LNCaP clone FGC (cell line): ENCODE measurements around a stretch of chr15.

GRCh38 chr15:90955492-90955926 is 825 bp downstream of the RCCD1 start:
- RRBS, 2 experiments = no CpG with 5 or more reads among the region's 16 CpGs

DNA sequence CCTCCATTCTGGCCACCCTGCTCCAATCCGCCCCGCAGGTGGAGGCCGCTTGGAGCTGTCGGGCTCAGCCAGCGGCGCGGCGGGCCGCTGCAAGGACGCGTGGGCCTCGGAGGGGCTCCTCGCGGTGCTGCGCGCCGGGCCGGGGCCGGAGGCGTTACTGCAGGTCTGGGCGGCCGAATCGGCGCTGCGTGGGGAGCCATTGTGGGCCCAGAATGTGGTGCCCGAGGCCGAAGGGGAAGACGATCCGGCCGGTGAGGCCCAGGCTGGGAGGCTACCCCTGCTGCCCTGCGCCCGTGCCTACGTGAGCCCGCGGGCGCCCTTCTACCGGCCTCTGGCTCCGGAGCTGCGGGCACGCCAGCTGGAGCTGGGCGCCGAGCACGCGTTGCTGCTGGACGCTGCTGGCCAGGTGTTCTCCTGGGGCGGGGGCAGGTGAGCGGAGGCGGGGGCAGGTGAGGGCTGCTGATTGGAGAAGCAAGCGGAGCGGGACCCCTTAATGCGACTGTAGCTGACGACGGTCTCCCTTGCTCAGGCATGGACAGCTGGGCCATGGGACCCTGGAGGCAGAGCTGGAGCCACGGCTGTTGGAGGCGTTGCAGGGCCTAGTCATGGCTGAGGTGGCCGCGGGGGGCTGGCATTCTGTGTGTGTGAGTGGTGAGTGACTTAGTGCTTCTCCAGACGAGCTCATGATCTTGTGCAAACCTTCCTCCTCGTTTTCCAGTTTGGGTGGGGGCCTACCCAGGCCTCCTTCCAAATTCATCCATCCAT is 2.6 kb downstream of the RCCD1 start:
- RRBS, 2 experiments = 13 to 55% methylated on average over 12 to 16 of the region's 59 CpGs

DNA sequence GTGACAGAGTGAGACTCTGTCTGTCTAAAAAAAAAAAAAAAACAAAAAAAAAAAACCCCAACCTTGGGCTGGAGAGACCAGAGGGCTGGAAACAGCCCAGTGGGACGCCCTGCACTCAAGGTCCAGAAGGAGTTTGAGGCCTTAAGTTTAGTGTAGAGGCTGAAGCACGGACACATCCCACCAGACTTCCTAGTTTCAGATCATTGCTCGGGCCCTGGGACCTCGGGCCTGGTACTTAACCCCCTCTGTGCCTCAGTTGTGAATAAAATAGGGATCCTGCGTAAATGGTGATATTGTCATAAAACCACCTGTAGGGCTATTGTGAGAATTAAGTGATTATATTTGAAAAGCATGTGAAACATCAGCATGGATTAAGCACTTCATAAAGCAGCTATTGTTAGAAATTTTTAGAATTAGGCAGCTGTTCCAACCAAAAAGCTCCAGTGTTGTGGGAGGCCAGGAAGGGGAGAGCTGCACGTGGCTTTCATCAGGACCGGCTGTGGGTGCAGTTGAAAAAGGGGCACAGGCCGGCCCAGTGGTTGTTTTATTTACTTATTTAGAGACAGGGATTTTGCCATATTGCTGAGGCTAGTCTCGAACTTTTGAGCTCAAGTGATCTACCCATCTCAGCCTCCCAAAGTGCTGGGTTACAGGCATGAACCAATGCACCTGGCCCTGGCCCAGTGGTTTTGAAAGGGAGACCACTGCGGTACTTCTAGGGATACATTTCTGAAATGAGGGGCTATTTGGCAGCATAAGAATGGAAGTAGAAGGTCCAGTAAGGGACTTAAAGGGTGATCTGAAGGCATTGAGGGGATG is 4.4 kb downstream of the RCCD1 start:
- RRBS, 2 experiments = no CpG with 5 or more reads among the region's 10 CpGs

- RRBS, 2 experiments = no CpG with 5 or more reads among the region's 6 CpGs
Measured at GRCh38 chr15:90983781-90984259, 10.5 kb downstream of the PRC1 start.

DNA sequence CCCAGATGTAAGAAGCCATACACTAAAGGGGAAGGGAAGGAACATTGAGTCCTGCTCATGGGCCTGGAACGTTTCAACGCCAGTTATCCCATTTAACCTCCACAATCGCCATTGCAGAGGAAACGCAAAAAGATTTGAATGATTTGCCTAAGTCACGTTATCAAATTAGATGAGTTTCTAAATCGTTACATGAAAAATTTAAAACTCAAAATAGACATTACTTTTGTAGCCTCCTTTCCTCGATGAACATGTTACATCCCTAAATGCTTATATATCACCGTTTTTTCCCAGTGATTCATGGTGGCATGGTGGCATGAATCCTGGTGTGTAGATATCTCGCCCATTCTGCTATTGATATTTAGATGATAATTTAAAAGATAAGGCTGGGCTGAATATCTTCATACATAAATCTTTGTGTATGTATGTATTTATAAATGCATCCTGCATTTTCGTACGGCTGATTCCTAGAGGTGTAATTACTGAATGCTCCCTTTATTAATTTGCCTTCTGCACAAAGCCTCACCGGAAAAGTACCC is 741 bp upstream of the PRC1 start:
- RRBS, 2 experiments = no CpG with 5 or more reads among the region's 12 CpGs

DNA sequence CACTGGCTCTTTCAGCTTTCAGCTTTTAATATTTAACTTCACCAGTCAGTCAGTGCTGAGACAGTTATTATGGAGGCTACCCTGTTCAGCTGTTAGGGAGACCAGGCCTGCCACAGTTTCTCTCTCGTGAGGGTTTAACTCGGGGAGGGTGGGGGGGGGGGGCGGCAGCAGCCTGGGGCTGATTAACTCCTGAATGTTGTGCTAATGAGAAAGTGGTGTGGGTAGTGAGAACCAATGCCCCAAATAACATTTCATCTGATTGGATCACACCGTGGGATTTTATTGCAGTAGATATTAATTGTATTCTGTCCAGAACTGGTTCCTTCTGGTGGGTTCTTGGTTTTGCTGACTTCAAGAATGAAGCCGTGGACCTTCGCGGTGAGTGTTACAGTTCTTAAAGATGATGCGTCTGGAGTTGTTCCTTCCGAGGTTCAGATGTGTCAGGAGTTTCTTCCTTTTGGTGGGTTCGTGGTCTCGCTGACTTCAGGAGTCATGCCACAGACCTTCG is 109.8 kb downstream of the SLCO3A1 start:
- RRBS, 2 experiments = no CpG with 5 or more reads among the region's 12 CpGs

DNA sequence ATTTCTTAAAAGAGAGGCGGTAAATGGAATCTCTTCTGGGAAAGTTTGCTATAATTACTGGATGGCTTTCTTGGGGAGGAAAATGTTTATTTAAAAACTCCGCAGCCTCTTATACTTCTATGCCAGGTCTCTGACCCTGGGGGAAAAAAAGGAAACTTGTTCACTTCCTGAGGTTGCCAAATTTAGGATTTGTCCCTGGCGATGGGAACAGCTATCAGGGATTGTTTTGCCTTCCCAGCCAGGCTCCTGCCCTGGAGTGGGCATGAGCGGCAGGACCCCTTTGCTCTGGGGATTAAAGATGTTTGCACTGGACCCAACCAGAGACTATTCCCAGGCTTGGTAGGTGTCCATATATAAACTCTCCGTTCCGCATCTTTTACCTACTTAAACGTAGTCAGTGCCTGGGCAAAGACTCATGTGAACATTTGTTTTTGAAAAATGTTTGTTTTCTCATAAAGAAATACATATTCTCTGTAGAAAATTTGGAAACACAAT is 175.6 kb downstream of the SLCO3A1 start:
- RRBS, 2 experiments = no CpG with 5 or more reads among the region's 7 CpGs

DNA sequence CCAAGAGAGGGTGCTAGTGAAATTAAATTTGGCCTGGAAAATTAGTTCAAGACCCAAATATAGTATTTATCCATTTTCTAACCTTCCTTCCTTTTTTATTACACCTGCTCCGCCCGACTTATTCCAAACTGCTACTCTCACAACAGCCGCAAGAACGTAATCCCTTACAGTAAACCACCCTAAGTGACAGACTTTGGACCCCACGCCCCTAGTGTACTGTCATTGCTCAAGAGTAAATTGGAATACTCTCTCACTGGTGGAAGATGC is 226.4 kb upstream of the ST8SIA2 start:
- RRBS, 2 experiments = no CpG with 5 or more reads among the region's 5 CpGs

- RRBS, 2 experiments = no CpG with 5 or more reads among the region's 2 CpGs
Measured at GRCh38 chr15:92170119-92170408, 223.6 kb upstream of the ST8SIA2 start.

- RRBS, 2 experiments = no CpG with 5 or more reads among the region's 4 CpGs
Measured at GRCh38 chr15:92510246-92510753, 116.6 kb downstream of the ST8SIA2 start.

- RRBS, 2 experiments = no CpG with 5 or more reads among the region's 8 CpGs
Measured at GRCh38 chr15:92645270-92646224, 10.0 kb downstream of the FAM174B start.

DNA sequence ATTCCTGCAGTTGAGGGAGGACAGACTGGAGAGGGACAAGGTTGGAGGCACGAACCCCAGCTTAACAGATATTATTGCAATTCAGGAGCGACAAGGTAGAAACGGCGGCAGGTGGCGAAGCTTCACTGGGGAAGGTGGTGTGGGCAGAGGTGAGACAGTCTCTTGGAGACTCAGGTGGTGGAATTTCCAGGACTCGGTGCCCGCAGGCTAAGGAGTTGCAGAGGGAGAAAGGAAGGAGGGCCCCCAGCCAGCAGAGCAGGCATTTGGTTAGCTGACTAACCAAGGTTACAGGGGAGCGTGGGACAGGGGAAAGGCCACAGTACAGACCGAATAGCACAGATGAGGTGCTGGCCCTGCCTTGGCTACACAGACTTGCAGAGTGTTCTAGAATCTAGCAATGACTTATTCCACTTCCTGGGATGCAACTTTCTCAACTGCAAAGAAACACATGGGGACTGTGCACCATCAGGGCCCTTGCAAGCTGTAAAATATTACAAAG is 2.9 kb downstream of the FAM174B start:
- RRBS, 2 experiments = no CpG with 5 or more reads among the region's 9 CpGs

DNA sequence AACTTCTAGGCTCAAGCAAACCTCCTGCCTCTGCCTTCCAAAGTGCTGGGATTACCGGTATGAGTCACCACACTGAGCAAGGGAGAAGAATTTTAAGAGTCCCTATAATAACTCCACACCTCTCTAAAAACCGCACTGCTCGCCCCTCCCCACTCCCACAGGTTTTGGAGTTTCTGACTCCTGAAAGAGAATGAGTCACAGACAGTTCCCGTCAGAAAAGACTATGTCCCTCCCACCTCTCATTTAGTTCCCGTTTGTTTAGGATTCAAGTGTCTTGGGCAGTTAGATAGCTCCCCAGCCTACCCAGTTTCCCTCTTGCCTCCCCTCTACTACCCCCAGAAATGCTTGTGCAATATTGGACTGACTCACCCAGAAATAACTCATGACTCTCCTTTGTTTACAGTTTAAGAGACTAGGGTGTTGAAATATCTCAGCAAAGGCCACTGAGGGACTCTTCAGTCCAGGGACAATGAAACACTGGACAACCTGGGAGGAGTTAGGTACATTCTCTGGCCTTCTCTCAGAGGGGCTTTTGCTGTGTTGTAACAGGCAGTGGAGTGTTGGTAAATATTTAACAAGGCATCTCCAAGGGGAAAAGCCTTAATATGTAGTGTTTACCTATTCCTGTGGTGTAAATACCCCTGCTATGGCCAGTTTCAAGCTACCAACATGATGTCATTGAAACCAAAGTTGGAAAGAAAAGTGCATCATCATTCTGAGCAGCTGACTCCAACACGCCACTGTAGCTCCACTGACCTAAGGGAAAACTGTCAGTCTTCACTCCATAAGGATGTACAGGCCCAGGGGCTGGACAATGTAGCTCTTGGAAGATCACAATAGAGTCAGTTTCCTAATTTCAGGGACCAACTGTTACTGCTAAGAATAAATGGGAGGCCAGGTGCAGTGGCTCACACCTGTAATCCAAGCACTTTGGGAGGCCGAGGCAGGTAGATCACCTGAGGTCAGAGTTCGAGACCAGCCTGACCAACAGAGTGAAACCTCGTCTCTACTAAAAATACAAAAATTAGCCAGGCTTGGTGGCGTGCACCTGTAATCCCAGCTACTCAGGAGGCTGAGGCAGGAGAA is 96.0 kb upstream of the CHD2 start:
- RRBS, 2 experiments = no CpG with 5 or more reads among the region's 10 CpGs

DNA sequence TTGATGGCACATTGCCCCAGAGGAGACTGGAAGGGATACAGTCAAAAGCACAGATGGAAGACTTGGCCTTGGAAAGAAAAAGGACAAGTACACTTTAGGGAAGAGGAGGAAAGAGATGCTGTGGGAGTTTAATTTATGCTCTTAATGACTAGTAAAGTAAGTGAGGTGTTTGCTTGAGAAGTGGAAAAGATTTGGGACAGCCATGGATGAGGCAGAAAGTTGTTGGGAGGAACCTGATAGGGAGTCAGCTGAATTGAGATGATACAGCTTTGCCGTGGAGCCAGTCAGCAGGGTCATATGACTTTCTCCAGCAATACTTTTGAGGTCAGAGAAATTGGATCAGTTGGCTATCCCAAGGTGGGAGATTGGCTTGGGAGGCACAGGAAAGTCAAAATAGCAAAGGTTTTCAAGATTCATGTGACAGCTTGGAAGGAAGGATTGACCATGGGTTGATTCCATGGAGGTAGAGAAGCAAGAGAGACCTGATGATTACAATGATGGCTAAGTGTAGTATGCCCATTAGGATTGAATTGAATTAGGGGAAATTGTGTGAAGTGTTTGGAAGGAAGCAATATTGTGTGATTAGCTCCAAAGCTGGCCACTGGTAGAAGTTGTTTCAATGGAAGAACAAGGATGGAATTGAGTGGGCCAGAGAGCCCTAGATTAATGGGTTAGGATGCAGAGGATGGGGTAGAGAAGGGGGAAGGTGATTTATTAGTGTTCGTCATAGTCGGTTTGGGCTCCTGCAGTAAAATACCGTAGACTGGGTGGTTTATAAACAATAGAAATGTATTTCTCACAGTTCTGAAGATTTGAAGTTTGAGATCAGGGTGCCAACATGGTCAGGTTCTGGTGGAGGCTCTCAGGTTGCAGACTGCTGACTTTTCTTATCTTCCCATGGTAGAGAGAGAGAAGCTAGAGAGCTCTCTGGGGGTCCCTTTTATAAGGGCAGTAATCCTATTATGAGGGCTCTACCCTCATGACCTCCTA is 82.3 kb downstream of the CHD2 start:
- RRBS, 2 experiments = no CpG with 5 or more reads among the region's 4 CpGs

DNA sequence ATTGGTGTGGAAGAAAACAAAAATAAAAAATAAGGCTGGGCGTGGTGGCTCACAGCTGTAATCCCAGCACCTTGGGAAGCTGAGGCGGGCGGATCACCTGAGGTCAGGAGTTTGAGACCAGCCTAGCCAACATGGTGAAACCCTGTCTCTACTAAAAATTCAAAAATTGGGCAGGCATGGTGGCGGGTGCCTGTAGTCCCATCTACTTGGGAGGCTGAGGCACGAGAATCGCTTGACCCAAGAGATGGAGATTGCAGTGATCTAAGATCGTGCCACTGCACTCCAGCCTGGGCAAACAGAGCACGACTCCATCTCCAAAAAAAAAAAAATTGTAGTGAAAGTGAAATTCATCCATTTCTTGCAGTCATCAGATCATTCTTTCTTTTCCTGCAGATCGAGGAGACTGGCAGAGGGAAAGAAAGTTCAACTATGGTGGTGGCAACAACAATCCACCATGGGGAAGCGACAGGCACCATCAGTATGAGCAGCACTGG is 69.3 kb downstream of the RGMA start:
- RRBS, 2 experiments = no CpG with 5 or more reads among the region's 10 CpGs

DNA sequence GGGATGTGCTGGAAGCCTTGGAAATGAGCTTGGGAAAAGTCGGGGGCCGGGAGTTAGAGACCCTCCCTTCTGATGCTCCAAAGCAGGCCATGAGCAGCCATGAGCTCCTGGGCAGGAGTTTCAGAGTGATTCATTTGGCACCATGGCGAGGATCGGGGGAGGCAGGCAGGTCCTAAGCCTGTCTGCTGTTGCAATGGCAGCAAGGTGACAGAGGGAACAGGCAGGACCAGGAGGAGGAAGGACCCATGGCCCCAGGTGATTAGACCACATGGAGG is 21.4 kb downstream of the RGMA start:
- RRBS, 2 experiments = no CpG with 5 or more reads among the region's 4 CpGs

DNA sequence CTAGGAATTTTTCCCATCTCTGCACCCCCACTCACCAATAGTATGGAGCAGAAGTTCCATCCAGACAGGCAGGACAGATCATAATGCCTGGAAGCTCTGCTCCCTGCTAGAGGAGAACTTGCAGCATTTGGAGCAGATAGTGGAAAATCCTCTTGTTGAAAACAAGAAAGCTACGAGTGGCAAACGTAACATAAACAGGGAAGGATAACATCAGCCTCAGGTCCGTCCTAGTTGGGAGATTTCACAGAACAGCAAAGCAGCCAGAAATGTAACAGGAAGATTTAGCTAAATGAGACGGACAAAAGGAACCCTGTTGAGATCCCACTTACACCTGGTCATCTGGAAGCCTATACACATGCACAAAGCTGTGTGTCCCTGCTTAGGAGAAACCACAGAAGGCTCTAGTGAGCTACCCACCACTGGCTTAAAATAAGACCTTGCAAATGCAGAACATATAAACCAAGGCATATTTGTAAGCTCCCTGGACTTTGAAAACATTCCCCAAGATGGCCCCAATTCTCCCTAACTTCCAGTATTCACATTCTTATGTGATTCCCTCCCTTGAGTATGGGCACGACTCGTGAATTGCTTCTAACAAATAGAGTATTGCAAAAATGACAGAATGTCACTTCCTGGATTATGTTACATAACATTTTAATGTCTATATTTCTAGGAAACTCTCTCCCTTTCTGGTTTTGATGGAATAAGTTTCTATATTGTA is 132.0 kb upstream of the MCTP2 start:
- RRBS, 2 experiments = no CpG with 5 or more reads among the region's 6 CpGs

DNA sequence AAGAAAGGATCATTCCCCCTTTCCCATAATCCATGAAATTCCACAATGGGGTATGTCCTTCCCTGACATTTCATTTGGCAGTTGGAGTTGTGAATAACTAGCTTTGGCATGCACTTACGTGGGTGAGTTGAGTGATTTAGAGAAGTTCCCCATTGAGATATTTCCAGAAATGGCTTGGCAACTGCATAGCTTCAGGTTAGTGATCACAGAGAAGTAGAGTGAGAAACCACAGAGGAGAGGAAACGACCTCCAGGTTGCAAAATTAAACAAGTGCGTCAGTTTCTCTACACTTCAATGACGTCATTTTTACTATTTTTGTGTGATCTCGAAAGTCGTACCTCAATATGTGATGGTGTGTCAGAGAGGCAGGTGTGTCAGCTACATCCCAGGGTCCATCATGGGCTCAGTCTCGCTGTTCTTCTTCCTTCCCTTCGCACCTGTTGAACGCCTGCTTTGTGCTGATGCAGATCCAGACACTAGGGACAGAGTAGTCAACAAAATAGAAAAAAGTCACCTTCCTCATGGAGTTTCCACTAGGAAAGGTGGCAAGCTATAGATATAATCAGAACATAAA is 75.4 kb downstream of the MCTP2 start:
- RRBS, 2 experiments = no CpG with 5 or more reads among the region's 9 CpGs

DNA sequence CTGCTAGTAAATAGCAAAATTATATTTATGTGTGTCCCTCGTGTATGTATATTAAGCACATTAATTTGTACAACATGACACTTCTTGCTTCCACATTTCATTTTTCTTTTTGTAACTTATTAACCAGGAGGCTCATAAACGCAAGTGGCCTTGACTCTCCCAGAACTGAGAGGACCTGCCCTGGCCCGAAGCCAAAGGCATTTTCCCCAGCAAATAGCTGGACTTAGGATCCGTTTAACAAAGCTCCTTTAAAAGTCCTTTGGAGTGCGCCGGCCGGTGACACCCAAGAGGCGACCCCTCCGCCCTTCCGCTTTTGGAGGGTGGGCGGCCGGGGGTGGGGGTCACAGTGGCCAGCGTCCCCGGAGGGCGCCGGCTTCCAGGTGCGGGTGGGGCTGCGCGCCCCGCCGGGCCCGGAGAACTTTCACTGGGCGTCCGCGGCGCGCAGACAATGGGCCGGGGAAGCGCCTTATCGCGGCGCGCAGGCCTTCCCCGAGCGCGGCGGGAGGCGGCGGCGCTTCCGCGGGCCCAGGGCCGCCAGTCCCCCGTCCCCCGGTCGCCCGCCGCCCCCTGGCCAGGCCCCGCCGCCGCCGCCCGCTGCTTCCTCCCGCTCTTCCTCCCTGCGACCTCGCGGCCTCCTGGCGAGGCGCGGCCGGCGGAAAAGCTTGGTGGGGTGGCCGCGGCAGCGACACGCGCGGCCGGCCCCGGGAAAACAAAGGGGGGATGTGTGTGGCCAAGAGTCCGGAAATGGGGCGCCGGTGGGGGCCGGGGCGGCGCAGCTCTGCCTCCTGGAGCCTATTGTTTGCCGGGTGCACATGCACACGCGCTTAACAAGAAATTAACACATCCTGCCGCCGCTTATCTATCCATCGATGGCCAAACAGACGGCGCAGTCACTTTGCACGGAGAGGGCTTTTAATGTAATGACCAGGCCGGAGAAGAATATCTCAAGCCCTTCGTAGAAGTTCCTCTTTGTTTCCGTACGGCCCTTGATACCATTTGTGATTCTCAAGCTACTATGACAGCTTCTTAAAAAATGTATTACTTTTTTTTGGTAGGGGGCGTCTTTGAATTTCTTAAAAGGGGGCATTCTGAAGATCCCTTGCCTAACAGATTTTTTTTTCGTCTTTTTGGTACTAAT is 613.5 kb downstream of the MCTP2 start:
- RRBS, 2 experiments = 24 to 27% methylated on average over 34 to 40 of the region's 91 CpGs

DNA sequence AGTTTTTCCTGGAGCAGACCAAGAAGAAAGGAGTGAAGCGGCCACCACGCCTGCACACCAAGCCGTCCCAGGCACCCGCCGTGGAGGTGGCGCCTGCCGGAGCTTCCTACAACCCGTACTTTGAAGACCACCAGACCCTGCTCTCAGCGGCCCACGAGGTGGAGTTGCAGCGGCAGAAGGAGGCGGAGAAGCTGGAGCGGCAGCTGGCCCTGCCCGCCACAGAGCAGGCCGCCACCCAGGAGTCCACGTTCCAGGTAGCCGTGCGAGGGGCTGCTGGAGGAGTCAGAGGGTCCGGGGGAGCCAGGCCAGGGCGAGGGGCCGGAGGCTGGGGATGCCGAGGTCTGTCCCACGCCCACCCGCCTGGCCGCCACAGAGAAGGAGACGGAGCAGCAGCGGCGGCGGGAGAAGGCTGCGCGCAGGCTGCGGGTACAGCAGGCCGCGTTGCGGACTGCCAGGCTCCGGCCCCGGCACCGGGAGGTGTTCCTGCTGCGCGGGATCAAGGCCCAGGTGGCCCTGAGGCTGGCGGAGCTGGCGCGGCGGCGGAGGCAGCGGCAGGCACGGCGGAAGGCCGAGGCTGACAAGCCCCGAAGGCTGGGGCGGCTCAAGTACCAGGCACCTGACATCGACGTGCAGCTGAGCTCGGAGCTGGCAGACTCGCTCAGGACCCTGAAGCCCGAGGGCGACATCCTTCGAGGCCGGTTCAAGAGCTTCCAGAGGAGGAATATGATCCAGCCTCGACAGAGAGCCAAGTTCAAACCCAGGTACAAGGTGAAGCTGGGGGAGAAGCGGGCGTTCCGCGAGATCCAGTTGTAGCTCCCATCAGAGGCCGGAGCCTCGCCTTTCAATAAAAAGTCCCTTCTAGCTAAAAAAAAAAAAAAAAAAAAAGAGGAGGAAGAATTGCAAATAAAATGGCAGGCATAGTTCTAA is 625.0 kb downstream of the MCTP2 start:
- RRBS, 2 experiments = 98% methylated on average over 4 of the region's 66 CpGs; no CpG with 5 or more reads in 1 of the 2 experiments